Measurements from ENCODE around the gene ADCY2.

GRCh38 chr5:6261828-6262027, 116.6 kb downstream of the MED10 start:
- PRO-cap, 6 experiments: no peak in any of the 6 experiments
- RAMPAGE, long total RNA, 2 experiments: no peak in any of the 2 experiments
- RRBS: no CpG with 5 or more reads among the region's 1 CpG

DNA sequence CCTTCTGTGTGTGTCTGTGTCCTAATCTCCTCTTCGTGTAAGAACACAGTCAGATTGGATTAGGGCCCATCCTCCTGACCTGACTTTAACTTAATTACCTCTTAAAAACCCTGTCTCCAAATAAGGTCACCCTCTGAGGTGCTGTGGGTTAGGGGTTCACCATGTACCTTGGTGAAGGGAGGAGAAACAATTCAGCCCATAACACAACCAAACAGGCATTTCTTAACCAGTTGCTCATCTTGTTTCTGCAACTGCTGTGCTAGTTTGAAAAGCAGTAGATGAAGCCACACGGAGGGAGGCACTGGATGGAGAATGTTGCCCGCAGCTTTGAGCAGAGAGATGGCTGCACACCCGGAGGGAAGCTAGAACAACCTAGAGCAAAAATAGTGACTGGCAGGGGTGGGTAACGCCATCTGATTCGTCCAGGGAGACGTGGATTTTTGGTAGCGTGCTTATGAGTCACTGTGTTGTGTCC, 5.7 kb downstream of the UBE2QL1 start:
- PRO-cap, 6 experiments: peak in 5 of 6 experiments; most common minus-strand start position 370 of the sequence (in 2)
- RAMPAGE, long total RNA, 2 experiments: no peak in any of the 2 experiments
- RRBS: no CpG with 5 or more reads among the region's 8 CpGs

- PRO-cap, 6 experiments: peak in 1 of 6 experiments; most common plus-strand start chr5:6598586 (in 1)
- RAMPAGE, long total RNA, 2 experiments: no peak in any of the 2 experiments
- RRBS: 89% methylated on average over 2 of the region's 22 CpGs
These were observed 34.8 kb downstream of the NSUN2 start for GRCh38 chr5:6597631-6598809.

DNA sequence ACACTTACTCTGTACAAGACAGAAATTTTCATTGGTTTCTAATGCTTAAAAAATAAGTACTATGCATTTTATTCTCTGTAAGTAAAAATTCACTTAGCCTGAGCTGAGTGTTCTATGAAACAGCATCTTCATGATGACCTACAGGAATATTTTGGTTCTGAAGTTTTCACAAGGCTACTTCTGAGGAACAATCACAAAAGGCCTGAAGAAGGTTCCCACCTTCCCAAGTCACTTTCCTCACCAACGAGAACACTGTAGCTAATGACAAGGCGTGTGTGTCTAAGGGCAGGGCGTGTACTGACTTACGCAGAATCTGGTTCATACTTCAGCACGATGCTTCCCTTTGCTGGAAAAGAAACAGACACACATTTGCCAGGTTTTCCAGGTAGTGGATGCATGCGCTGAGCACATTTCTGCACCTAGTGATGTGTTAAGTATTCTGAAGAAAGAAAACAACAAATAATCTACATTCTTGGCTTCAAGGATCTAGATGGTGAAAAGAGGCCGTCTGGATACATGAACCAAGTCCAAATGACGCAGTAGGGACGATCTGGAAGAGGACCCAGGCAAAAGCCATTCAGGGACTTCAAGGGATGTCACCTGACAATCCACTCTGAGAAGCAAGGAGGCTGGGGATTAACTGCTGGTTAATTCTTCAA, 30.6 kb downstream of the NSUN2 start:
- PRO-cap, 6 experiments: no peak in any of the 6 experiments
- RAMPAGE, long total RNA, 2 experiments: no peak in any of the 2 experiments
- RRBS: no CpG with 5 or more reads among the region's 9 CpGs

DNA sequence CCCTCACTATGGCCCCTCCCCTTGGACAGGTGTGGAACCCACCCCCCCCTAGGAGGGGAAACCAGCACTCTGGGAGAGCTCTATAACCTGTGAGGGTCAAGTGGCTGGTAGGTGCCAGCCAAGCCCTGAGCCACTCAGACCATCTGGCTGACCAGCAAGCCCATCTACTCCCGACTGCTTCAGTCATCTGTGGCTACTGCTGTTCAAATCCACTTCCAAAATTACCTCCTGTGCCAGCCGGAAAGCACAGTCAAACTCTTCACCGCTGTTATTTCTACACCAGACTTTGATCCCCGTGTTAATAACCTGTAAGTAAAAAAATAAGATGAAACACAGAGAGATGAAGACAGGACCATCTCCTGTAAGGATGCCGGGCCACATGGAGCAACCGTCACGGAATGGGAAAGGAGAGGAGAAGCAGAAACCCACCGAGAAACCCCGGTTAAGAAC, 28.4 kb downstream of the NSUN2 start:
- PRO-cap, 6 experiments: no peak in any of the 6 experiments
- RAMPAGE, long total RNA, 2 experiments: no peak in any of the 2 experiments
- RRBS: 17% methylated on average over 2 of the region's 9 CpGs

GRCh38 chr5:6607108-6607606, 25.7 kb downstream of the NSUN2 start:
- PRO-cap, 6 experiments: no peak in any of the 6 experiments
- RAMPAGE, long total RNA, 2 experiments: no peak in any of the 2 experiments
- RRBS: no CpG with 5 or more reads among the region's 6 CpGs

DNA sequence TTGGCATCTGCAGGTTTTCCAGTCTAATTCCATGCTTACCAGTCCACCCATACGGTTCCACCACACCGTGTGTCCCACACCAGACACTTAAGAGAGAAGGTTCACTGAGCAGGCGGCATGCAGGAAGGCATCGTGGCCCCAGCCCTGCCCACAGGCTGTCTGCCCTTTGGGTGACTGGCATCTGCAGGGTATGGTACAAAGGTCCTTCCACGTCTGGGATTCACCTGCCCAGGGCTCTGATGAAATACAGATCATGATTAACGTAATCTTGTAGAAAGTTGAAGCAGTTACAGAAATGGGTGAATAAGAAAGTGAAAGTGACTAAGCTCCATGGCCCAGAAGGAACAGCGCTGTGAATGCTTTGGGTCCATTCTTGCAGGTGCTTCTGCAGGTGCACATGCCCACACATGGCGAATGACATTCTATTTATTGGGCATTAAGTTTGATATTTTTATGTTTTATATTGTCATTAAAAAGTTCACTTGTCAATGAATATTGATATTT, 27.1 kb downstream of the SRD5A1 start:
- PRO-cap, 6 experiments: no peak in any of the 6 experiments
- RAMPAGE, long total RNA, 2 experiments: no peak in any of the 2 experiments
- RRBS: no CpG with 5 or more reads among the region's 8 CpGs

DNA sequence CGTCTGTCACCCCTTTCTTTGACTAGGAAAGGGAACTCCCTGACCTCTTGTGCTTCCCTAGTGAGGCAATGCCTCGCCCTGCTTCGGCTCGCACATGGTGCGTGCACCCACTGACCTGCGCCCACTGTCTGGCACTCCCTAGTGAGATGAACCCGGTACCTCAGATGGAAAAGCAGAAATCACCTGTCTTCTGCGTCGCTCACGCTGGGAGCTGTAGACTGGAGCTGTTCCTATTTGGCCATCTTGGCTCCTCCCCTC, 265.0 kb upstream of the ADCY2 start:
- PRO-cap, 6 experiments: no peak in any of the 6 experiments
- RAMPAGE, long total RNA, 2 experiments: no peak in any of the 2 experiments
- RRBS: no CpG with 5 or more reads among the region's 10 CpGs

DNA sequence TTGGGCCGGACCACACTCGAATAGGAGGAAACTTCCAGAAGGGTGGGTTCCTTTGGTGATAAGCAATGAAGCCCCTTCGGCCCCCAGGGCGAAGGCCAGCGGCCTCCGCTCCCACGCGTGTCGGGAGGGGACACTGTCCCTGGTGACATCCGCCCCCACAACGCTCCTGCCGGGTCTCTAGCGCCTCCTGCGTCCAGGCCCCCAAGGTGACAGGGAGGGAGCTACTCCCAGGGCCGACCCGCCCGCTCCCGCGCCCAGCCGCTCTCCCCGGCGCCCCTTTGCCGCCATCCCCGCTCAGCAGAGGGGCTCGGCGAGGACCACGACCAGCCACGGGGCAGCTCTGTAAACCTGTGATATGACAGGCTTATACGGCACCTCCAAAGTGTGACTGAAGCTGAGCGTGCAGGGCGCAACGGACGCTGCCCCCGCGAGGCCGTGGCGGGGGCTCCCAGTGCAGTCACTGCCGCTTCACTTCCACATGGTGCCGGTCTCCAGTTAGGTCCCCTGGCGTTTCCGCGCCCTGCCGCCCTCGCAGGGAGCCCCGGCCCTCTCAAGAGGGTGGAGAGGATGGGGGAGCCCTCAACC, 1.0 kb upstream of the ADCY2 start:
- PRO-cap, 6 experiments: no peak in any of the 6 experiments
- RAMPAGE, long total RNA, 2 experiments: no peak in any of the 2 experiments
- RRBS: 4% methylated on average over 17 of the region's 45 CpGs

DNA sequence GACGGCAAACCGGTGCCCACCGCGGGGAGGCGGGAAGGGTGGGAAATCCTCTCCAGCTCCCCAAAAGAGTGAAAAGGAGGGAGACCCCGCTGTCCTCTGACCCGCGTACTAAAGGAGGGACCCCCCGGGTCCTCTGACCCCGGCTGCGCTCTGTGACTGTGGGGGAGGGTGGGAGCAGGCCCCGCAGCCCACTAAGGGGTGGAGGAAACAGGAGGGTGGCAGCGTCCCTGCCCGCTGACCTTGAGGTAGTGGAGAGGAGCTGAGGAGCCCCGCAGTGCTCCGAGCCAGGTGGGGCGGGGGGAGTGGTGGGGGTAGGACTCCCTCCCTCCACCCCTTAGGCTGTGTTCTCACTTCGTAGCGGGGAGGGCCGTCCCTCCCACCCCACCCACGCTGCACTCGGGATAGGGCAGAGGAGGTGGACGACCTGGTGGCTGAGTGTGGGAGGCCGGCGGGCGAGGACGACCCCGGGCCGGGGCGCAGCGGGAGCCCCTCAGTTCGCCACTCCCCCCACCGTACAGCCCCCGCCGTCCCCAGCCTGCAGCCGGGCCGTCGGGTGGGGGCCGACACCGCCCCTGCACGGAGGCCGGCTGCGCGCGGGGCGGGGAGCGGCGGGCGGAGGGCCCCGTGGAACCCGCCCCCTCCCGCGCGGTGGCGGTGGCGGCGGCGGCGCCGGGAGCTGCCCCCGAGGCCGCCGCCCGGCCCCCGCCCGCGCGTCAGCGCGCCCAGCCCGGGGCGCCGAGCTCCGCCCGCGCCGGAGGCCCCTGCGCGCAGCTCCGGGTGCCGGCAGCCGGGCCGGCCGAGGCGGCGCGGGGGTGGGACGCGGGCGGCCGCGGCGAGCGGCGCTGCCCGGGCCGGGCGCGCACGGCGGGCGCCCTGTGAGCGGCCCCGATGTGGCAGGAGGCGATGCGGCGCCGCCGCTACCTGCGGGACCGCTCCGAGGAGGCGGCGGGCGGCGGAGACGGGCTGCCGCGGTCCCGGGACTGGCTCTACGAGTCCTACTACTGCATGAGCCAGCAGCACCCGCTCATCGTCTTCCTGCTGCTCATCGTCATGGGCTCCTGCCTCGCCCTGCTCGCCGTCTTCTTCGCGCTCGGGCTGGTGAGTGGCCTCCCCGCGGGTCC, at the start of gene ADCY2:
Gene ADCY2 (plus strand): TSS at position 730 of the 1,121 bp plus-strand sequence.
- PRO-cap, 6 experiments: no peak in any of the 6 experiments
- RAMPAGE, long total RNA, 2 experiments: no peak in any of the 2 experiments
- RRBS: 2% methylated on average over 47 of the region's 132 CpGs

GRCh38 chr5:8060632-8061199, 191.8 kb downstream of the MTRR start:
- PRO-cap, 6 experiments: no peak in any of the 6 experiments
- RAMPAGE, long total RNA, 2 experiments: no peak in any of the 2 experiments
- RRBS: no CpG with 5 or more reads among the region's 13 CpGs

DNA sequence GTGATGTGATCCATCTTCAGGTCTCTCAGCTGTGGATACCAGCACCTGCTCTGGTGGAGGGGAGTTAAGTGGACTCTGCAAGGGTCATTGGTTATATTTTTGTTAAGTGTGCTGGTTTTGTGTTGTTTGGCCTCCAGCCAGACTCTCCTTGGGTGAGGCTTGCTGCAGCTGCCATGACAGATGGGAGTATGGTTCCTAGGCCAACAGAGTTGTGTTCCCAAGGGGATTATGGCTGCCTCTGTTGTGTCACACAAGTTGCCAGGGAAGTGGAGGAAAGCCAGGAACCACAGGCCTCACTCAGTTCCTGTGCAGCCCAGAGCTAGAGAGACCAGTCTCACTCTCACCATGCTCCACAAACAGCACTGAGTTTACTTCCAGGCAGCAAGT, 273.5 kb upstream of the TAS2R1 start:
- PRO-cap, 6 experiments: no peak in any of the 6 experiments
- RAMPAGE, long total RNA, 2 experiments: no peak in any of the 2 experiments

DNA sequence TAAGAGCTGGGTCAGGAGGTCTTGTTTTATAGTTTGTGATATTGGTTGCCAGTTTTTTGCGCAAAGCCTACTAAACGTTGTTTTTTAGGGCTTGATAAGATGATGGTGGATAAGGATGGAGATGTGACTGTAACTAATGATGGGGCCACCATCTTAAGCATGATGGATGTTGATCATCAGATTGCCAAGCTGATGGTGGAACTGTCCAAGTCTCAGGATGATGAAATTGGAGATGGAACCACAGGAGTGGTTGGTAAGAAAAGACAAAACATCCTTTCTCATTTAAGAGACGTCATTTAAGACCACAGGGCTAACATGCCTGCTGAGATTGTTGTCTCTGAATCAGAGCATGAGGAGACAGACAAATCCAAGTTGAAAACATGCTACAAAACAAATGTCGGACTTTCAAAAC, 4.5 kb downstream of the CCT5 start:
- PRO-cap, 6 experiments: no peak in any of the 6 experiments
- RAMPAGE, long total RNA, 2 experiments: no peak in any of the 2 experiments
- RRBS: no CpG with 5 or more reads among the region's 4 CpGs

DNA sequence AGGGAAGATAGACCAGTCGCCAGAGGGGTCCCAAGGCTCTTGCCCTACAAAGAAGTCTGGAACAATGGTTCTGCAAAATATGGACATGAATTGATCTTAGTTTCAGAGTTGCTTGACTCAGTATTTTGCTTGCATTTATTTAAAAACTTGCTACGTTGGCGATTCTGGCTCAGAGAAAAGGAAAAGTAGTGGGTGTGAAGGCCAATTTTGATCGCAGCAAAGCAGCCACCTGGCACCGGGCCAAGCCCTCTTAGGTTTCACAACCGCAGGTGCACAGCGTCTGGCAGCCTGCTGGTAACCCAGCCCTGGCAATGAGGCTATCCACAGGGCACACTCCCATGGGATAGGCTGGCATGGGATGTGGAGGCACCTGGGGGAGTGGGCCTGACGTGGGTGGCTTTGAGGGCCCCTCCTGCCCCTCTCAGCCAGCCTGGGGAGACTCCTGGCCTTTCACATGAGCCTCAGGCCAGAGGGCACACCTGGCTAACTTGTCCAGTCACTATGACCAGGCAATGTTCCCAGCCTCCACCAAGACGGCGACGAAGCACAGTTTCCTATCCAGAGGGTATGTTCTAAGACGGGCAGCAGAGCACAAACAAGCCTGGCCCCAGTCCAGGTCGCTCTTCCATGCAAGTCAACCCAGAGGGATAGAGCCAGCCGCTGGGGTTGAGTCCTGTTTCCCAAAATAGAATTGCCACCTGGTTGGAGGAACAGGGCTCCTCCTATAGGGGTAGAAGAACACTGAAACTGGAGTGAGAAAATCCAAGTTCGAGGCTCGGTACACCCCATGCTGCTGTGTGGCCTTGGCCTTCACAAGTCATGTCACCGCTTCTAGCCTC, 19.0 kb downstream of the CMBL start:
- PRO-cap, 6 experiments: no peak in any of the 6 experiments
- RAMPAGE, long total RNA, 2 experiments: no peak in any of the 2 experiments
- RRBS: no CpG with 5 or more reads among the region's 17 CpGs

GRCh38 chr5:10303459-10304242, 4.1 kb downstream of the CMBL start:
- PRO-cap, 6 experiments: no peak in any of the 6 experiments
- RAMPAGE, long total RNA, 2 experiments: no peak in any of the 2 experiments
- RRBS: no CpG with 5 or more reads among the region's 6 CpGs

GRCh38 chr5:10375782-10376389, 22.4 kb downstream of the MARCHF6 start:
- PRO-cap, 6 experiments: no peak in any of the 6 experiments
- RAMPAGE, long total RNA, 2 experiments: no peak in any of the 2 experiments
- RRBS: no CpG with 5 or more reads among the region's 15 CpGs

- PRO-cap, 6 experiments: no peak in any of the 6 experiments
- RAMPAGE, long total RNA, 2 experiments: no peak in any of the 2 experiments
- RRBS: no CpG with 5 or more reads among the region's 7 CpGs
These were observed 29.1 kb upstream of the ROPN1L start for GRCh38 chr5:10412484-10413138.

GRCh38 chr5:10595833-10596137, 31.9 kb downstream of the ANKRD33B start:
- PRO-cap, 6 experiments: peak in 2 of 6 experiments; most common minus-strand start chr5:10595915 (in 1)
- RAMPAGE, long total RNA, 2 experiments: no peak in any of the 2 experiments
- RRBS: no CpG with 5 or more reads among the region's 6 CpGs

DNA sequence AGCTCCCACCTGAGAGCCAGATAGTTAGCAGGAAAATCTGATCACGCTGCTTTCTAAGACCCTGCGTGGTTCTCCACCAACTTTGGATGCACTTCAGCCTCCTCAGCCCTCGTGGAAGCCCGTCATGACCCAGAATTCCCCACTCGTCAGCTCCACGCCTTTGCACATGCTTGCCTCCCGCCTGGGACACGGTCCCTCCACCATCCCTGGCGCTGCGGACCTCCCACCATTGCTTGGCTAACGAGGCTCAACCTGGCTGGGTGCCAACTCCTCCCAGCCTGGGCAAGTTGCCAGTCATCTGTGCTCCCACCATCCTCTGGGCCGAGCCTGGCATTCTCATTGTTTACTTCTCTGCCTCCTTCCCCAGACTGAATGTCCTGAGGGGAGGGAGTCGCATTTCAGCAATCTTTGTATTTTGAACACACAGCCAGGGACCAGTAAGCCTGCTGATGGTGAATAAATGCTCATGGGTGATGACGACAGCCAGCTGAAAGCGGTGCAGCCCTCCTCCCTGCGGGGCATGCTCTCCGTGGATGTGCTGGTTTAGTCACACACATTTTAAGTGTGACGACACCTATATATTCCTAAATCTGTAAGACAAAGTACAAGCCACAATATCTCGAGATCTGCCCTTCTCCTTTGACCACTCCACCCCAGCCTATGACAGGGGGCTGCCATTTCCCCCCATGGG, 37.5 kb downstream of the ANKRD33B start:
- PRO-cap, 6 experiments: peak in 4 of 6 experiments; most common plus-strand start position 366 of the sequence (in 3); most common minus-strand start position 370 of the sequence (in 3)
- RAMPAGE, long total RNA, 2 experiments: no peak in any of the 2 experiments
- RRBS: no CpG with 5 or more reads among the region's 19 CpGs

- PRO-cap, 6 experiments: peak in 3 of 6 experiments; most common minus-strand start chr5:11013867 (in 3)
- RAMPAGE, long total RNA, 2 experiments: no peak in any of the 2 experiments
- RRBS: no CpG with 5 or more reads among the region's 5 CpGs
These were observed 252.6 kb upstream of the DAP start for GRCh38 chr5:11013605-11014093.

All from heart left ventricle (tissue), 7 donors.